Fibroblast of the aortic adventitia (primary cell): ENCODE results near the genes RSL24D1 and PRTG.

- CAGE, long polyA plus RNA = no peak
Observed at GRCh38 chr15:52783793-52784326, 6.3 kb downstream of the ONECUT1 start.

GRCh38 chr15:52790711-52791861 is 950 bp upstream of the ONECUT1 start:
- CAGE, long polyA plus RNA = no peak

DNA sequence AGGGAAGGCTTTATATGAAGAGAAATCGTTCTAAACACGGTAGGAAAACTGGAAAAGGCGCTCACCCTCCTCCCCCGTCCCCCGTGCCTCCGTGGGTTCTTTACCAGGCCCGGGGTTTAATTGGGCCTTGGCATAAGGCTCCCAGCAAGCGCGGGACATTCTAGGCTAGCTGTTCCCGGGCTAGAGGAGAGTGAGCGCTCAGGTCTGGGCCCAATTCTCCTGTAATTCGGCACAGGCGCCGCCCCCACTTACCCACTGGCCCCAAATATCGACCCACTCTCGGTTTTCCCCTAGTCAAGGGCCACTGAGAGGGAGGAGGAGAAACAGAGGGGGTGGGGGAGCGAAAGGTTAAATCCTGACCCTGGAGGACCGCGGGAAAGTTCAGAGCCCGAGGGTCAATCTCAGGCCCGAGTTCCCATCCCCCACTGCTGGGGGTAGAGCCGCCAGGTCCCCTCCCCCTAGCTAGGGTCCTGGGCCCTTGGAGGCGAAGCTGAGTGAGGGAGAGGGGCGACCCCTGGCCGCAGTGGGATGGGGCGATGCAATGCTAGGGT is 8.4 kb upstream of the ONECUT1 start:
- CAGE, long polyA plus RNA = no peak

GRCh38 chr15:53976773-53977217 is 1.4 kb upstream of the UNC13C start:
- CAGE, long polyA plus RNA = no peak

DNA sequence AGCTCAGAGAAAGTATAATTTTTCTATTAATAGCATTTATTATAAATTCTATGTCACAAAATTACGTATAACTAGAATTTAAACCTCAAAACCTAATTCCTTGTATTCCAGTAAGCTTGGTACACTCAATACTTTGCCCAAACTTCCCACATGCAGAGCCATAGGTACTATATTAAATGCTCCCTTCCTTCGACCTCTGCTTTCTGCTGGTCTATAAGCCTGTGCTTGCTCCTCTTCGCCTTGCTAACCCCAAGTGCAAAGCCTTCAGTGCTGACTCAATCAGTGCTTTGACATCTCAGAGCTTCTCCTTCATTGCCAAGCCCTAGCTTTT is 379.1 kb downstream of the RSL24D1 start:
- CAGE, long polyA plus RNA = no peak

DNA sequence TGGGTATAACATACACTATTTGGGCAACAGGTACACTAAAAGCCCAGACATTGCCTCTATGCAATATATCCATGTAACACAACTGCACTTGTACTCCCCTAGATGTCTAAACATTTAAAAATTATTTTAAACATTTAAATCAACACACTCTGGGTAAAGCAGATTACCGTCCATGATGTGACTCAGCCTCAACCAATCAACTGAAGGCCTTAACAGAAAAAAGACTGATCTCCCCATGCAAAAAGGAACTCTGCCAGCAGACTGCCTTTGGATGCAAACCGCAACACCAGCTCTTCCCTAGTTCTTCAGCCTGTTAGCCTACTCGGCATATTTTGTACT is 376.0 kb downstream of the RSL24D1 start:
- CAGE, long polyA plus RNA = no peak

- CAGE, long polyA plus RNA = no peak
Observed at GRCh38 chr15:55196803-55197280, at the start of gene RSL24D1. TSS of gene RSL24D1 (minus strand) at chr15:55196941.

GRCh38 chr15:55270063-55270652 is 19.5 kb downstream of the RAB27A start:
- CAGE, long polyA plus RNA = no peak

DNA sequence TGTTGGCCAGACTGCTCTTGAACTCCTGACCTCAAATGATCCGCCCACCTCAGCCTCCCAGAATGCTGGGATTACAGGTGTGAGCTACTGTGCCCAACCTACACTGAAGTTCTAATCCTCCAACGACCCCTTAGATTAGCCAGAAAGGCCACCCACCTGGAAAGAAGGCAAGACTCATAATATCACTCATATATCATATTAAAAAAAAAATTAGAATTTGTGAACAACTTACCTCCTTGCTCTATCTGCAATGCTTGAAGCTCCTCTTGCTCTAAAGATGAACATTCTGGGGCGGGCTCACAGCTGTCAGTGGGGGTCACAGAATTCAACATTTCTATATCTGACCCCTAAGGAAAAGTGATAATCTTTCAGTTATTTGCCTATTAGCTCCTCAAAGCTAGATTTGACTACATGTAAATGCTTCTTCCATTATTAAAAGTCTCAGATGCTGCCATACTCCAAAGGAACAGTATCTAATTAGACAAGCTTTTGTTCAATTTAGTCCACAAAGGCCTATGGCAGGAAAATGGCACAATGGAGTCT is 22.7 kb downstream of the CCPG1 start:
- CAGE, long polyA plus RNA = no peak

- CAGE, long polyA plus RNA = no peak
Observed at GRCh38 chr15:55742465-55743390, at the start of gene PRTG. TSS of gene PRTG (minus strand) at chr15:55743152.

GRCh38 chr15:56043193-56043824 is 49.9 kb upstream of the NEDD4 start:
- CAGE, long polyA plus RNA = no peak

- CAGE, long polyA plus RNA = no peak
Observed at GRCh38 chr15:56176854-56177403, 66.8 kb downstream of the RFX7 start.

- CAGE, long polyA plus RNA = no peak
Observed at GRCh38 chr15:56244867-56245458, 1.3 kb upstream of the RFX7 start.

- CAGE, long polyA plus RNA = no peak
Observed at GRCh38 chr15:56443406-56443932, 21.5 kb downstream of the MNS1 start.

- CAGE, long polyA plus RNA = no peak
Observed at GRCh38 chr15:56806200-56806524, 72.9 kb upstream of the ZNF280D start.

DNA sequence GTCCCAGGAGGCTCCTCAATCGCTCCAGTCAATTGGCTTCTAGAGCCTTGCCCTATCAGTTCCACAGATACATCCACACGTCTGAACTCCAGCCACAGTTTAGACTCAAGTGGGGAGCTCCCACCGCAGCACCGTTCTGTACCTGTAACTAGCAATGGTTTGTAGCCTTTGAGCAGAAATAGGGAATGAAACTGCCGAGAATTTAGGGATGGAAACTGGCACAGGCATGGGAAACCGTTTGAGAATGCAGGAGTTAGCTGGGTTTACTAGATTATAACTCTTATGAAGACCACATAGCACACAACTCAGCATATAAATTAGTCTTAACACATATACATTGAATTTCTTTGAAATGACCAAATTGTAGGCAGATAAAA is 32.6 kb upstream of the TCF12 start:
- CAGE, long polyA plus RNA = no peak

DNA sequence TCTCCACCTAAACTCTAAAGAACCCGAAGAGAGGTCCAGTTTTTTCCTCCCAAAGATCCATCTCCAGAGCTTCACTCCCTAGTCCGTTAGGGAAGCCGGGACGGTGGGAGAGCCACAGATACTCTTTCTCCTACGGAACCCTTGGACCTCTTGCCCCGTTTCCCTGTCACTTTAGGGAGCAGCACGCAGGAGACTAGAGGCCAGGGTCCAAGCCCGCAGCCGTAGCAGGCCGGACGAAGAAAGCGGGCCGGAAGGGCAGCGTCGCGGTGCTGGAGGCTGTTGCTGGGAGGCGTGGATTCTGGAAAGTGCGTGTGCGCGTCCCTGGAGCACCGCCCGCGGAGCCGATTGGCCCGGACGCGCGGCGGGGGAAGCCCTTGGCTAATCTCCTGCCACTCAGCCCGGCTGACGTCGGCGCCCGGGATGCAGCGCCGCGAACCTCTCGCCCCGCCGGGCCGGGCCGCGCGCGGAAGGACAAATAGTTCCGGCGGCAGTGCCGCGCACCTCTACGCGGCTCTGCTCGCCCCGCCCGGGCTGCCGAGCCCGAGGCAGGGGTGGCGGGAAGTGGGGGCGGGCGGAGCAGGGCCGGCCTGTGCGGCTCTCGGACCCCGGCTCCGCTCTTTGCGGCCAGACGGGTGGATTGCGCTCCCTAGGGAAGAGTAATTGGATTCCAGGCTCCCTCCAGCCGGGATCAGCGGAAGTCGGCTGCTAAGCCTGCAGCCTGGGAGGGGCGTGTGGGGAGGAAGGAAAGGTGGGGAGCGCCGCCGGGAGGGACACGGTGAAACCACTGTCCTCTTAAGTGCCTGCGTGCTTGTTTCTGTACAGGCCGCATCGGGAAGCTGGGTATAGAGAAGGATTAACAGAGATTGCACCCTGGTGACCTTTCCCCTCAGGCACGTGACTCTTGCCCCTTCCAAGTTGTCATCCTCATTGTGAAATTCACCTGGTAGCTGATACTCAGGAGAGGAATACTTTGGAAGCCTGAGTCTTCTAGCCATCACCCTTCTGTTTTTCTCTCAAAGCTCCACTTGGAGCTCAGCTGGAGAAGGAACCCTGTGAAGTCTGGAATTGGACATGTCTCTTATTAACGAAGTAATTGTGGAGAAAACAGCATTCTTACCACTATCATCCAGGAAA is 31.2 kb upstream of the TCF12 start:
- CAGE, long polyA plus RNA = no peak

- CAGE, long polyA plus RNA = no peak
Observed at GRCh38 chr15:57156456-57156776, 219.9 kb upstream of the CGNL1 start.

DNA sequence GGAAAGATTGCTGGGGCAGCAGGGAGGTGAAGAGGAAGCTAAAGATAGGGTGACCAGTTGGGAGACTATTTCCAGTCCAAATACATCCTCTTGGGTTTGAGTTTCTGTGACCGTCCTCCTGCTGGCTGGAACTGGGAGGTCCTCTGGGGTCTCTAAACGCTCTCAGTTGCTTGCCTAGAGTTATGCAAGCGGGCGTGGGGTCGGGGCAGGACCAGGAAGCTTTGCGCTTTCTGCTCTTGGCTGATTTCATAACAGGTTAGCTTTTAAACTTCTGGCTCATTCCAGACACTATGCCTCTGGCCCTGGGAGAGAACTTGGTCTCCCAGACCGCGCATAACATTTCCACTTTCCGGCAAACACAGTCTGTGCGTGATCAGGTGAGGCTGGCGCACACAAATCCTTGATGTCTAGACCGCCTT is 23.8 kb upstream of the CGNL1 start:
- CAGE, long polyA plus RNA = no peak

DNA sequence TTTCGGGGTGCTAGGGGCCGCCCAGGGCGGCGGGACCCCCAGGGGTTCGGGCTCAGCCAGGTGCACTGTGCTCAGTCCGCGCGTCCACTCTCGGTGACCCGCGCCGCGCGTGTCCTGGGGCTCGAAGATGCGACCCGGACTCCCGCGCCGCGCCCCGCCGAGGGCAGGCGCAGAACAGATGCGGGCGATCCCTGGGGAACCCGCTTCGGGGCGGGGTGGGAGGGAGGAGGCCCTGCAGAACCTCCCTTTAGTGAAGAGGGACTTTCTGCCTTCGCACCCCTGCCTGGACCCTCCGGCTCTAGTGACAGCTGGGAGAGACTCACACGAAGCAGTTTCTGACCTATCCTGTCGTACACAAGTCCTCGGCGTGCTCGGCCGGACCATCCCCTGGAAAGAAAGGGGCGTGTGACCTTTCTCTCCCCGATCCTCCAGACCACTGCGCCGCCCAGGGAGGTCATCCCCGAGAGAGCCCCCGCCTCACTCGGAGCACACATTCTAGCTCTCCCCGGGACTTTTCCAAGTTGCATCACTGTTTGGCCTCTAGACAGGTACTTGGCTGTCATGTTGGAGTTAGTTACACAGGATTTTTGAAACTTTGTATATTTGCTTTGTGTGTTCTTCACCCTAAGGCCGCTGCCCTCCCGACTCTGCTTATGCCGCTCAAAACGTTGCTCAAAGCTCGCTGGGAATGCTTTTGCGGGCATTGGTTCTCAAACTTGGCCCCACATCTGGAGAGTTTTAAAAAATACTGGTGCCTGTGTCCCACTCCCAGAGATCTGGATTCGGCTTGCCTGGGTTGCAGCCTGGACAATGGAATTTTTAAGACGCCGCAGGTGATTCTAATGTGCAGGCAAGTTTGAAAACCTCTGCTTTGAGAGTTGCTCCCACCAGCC is 559 bp downstream of the CGNL1 start:
- CAGE, long polyA plus RNA = no peak